Occipital lobe (tissue), 2 donors: ENCODE data around the genes MDC1 and LY6G5B.

GRCh38 chr6:30716959-30717906 is at the start of gene MDC1:
MDC1 (minus strand) TSS chr6:30717281.
- RAMPAGE, long total RNA = no peak

DNA sequence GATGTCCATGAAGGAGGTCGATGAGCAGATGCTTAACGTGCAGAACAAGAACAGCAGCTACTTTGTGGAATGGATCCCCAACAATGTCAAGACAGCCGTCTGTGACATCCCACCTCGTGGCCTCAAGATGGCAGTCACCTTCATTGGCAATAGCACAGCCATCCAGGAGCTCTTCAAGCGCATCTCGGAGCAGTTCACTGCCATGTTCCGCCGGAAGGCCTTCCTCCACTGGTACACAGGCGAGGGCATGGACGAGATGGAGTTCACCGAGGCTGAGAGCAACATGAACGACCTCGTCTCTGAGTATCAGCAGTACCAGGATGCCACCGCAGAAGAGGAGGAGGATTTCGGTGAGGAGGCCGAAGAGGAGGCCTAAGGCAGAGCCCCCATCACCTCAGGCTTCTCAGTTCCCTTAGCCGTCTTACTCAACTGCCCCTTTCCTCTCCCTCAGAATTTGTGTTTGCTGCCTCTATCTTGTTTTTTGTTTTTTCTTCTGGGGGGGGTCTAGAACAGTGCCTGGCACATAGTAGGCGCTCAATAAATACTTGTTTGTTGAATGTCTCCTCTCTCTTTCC is 4.0 kb downstream of the TUBB start:
- RAMPAGE, long total RNA = no peak

DNA sequence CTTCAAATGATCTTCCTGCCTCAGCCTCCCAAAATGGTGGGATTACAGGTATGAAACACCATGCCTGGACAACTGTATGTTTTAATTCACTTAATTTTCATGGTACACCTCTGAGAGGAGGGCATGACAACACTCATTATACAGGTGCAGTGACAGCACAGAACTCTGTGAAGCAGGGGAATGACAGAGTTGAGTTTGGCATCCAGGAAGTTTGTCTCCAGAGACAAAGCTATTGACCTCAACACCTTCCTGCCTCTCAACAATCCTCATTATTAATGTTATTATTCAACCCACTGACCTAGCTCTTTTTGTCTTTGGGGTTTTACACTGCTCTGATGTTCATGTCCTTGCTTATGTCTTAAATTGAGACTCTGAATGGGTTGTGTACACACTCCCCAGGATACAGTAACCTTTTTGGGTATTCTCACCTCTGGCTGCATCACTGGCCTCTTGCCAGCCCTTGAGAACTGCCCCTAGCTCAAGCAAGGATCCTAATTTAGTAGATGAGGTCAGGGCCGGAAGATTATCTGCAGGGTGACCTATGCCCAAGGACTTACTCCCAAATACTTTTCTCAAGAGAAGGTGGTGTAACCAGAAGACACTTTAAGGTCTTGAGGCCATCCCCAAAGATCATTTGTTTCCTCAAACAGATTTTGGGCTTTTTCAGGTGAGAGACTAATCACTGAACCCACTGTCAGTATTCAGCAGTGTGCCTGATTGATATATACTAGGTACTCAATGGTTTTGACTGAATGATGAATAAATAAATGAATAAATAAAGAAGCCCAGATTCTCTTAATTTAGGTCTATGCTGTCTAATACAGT is 13.1 kb upstream of the IER3 start:
- RAMPAGE, long total RNA = no peak

DNA sequence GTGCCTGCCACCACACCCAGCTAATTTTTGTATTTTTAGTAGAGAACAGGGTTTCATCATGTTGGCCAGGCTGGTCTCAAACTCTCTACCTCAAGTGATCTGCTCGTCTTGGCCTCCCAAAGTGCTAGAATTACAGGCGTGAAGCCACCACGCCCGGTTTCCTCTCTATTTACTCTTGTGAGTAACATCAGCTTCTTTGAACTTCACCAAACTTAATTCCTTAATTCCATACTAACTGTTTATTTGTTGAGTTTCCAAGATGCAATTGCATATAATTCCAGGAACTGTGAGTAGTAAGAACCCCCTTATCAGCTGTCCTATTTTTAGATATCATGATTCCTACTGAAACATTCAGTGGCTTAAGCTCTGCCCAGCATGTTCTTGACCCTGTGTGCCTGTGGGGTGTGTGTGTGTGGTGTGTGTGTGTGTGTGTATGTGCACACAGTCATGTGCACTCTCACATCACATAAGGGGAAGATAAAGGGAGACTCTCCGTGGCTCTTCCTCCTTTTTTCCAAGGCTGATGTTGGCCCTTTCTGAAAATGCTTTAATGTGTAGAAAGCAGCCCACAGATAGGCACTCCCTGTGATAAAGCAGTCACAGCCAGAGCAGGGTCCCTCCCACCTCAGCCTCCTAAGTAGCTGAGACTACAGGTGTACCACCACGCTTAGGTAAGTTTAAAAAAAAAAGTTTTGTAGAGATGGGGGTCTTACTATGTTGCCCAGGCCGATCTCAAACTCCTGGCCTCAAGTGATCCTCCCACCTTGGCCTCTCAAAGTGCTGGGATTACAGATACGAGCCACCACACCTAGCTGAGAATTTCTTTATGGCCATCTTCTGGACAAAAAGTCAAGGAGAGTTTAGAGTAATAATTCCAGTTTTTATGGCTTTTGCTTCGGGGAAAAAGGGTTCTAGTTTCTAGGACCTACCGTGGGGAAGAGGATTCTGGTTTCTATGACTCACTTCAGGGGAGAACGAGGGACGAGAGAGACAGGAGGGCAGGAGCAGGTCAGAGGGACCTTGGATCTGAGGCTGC is 69.0 kb upstream of the IER3 start:
- RAMPAGE, long total RNA = no peak

GRCh38 chr6:30826886-30827589 is 57.3 kb upstream of the DDR1 start:
- RAMPAGE, long total RNA = no peak

DNA sequence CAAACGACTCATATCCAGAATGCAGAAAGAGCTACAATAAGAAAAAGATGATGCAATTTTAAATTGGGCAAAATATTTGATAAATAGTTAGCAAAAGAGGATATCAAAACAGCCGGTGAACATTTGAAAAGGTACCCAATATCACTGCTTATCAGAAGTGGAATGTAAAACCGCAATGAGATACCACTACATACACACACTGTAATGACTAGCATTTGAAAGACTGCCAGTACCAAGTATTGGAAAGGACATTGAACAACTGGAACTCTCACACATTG is 25.7 kb downstream of the MUC22 start:
- RAMPAGE, long total RNA = no peak

DNA sequence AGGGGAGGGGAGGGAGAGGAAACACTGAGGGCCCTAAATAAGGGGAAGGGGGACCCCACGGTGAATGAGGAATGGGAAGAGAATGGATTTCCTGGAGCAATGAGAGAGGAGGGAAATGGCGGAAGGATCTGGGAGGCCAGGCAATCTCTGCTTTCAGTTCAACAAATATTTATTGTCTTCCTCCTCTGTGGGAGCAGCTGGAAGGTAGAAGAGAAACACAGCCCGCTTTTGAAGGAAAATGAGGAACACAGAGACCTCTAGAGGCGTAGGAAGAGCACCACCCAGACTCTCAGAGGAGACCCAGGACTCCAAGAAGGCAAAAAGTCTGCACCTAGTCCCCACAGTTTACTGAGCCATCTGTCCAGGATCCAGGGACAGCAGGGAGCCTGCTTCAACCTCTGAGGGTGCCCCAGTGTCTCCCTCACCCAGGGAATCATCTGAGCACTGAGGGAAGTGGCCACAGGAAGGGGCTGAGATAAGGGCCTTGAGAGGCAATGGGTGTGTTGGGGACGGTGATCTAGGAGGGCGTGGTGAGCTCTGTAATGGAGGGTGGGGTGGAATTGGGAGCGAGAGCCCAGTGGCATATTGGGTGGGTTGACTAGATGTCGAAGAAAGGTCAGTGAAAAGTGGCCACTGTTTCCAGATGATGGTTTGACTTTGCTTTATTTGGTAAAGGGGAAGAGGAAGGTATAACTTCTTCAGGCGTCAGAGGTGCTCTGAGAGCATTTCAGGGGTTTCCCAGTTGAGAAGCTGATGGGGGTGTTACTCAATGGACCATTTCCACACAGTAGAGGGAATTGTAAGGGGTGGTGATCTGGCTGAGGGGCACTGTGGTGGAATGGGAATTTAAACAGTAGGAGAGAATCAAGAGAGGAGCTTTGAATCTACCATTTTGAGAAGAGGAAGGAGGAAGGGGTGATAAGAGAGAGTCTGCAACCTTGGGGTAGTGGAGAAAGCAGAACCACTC is 622 bp downstream of the PSORS1C1 start:
- RAMPAGE, long total RNA = no peak

DNA sequence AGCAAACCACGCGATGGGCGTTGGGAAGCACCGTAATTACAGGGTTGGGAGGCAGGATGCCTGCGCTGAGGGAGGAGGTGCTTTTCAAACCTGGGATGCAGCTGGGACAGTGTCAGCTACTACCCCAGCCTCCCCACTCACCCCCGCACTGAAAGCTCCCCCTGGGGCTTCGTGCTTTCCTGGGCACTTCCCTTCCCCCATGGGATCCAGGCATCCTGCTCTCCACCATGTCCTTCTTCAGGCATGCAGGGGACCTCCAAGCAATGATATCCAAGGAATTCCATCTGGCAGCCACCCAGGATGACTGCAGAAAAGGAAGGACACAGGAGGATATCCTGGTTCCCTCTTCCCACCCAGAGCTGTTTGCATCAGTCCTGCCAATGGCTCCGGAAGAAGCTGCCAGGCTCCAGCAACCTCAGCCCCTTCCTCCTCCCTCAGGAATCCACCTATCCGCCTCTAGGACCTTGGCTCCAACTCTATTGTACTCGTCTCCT is 581 bp upstream of the PSORS1C2 start:
- RAMPAGE, long total RNA = no peak

DNA sequence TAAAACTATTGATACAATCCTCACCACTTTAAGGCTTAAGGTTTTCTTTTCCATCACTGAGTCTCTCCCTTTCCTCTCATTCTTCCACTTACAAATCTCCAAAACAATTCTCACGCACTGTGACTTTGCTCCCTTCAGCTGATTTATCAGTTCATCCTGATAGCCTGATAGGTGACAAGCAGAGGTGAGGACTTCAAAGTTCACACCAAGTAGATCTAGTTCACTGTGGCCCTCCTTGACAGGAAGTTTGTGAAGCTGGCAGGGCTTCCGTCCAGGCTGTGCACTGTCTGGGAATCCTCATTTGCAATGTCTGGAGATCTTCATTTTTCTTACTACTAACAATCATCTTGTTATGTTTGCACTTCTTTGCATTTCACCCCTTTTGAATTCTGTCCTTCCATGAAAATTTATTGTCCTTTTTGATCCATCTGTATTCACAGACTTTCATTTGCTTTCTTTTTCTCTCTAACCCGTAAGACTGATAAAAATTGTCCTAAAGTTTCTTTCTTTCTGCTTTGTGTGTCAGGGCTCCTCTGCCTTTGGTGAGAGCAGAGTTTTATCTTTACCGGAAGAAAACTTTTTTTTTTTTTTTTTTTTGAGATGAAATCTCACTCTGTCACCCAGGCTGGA is 35.3 kb upstream of the POU5F1 start:
- RAMPAGE, long total RNA = no peak

DNA sequence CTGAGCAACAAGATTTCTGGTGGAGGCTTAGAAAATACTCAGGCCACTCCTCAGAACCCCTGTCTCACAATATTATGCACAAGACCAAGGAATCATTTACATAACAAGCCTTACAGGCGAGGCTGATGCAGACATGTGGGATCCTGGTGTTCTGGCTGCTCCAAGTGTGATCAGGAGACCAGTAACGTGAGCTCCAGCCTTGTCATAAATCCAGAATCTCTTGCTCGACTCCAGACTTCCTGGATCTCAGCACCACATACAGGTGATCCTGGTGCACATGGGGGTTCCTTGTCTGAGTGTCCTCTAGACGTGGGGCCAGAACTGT is 5.3 kb downstream of the HLA-C start:
- RAMPAGE, long total RNA = no peak

DNA sequence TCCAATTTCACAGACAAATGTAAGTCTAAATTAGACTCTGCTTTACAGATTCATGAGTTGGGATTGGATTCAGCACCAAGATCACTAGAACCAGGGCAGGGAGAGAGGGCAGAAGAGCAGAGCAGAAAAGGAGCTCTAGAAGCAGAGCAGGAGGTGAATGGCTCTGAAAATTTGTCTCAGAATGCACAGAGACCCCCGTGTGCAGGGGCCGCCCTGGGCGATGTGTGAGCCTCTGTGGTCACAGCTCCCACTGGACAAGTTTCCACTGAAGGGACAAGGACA is 3.6 kb downstream of the HLA-B start:
- RAMPAGE, long total RNA = no peak

GRCh38 chr6:31356030-31356562 is 883 bp downstream of the HLA-B start:
- RAMPAGE, long total RNA = no peak

- RAMPAGE, long total RNA = no peak
These were observed 9.8 kb upstream of the HLA-B start for GRCh38 chr6:31366550-31367342.

DNA sequence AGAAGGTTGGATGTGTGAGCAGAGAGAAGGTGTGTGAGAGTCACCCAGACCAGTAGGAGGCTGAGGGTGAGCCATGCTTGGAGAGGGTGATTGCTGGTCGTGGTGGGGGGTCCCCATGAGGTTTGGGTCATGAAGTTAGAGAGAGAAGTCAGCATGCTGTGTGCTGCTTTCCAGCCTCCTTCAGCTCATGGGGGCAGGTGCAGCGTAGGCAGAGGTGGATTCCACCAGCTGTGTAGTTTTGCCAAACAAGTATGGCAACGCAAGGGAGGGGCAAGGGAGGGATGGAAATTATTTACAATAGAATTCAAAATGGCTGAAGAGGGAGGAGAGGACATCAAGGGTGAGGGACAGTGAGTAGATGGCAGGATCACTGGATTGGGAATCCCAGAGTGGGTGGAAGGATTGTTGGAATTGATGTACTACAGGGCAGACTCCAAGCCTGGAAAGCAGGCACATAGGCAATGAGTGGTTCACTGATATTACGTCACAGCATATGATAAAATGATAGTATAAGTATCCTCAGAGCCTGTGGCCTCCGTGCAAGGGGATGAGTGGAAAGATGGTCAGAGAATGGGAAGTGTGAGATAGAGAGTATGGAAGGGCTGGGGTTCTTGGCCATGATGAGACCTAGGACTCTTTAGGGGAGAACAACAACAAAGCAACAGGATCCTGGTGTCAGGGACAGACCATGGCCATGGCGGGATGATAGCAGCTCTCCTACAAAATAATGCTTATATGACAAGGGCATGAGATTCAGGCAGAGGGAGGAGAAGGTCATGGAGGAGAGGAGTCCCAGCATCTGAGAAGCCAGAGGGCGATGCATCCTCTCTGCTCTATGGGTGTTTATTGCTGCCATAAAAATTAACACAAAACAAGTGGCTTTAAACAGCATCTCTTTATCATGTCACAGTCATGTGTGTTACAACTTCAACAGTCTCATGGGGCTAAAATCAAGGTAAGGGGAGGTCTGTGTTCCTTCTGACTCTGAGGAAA is 27.8 kb upstream of the MICB start:
- RAMPAGE, long total RNA = no peak

DNA sequence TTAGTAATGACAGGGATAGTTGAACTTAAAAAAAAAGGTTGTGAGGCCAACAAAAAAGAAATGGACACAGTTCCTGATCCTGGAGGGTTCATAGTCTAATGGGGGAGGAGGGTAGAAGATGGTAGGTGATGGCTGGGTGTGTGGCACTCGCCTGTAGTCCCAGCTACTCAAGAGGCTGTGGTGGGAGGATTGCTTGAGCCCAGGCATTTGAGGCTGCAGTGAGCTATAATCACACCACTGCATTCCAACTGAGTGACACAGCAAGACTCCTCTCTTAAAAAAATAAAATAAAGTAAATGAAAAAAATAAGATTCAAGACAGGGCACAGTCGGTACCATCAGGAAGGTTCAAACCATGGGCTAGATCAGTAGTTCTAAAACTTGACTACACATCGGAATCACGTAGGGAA is 2.3 kb upstream of the MICB start:
- RAMPAGE, long total RNA = no peak

- RAMPAGE, long total RNA = no peak
These were observed 487 bp downstream of the ATP6V1G2 start for GRCh38 chr6:31545752-31546489.

DNA sequence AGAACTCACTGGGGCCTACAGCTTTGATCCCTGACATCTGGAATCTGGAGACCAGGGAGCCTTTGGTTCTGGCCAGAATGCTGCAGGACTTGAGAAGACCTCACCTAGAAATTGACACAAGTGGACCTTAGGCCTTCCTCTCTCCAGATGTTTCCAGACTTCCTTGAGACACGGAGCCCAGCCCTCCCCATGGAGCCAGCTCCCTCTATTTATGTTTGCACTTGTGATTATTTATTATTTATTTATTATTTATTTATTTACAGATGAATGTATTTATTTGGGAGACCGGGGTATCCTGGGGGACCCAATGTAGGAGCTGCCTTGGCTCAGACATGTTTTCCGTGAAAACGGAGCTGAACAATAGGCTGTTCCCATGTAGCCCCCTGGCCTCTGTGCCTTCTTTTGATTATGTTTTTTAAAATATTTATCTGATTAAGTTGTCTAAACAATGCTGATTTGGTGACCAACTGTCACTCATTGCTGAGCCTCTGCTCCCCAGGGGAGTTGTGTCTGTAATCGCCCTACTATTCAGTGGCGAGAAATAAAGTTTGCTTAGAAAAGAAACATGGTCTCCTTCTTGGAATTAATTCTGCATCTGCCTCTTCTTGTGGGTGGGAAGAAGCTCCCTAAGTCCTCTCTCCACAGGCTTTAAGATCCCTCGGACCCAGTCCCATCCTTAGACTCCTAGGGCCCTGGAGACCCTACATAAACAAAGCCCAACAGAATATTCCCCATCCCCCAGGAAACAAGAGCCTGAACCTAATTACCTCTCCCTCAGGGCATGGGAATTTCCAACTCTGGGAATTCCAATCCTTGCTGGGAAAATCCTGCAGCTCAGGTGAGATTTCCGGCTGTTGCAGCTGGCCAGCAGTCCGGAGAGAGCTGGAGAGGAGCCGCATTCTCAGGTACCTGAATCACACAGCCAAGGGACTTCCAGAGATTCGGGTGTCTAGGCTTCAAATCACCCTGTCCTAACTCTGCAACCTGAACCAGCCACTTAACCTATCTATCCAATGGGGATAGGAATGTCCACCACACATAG is 2.7 kb downstream of the TNF start:
- RAMPAGE, long total RNA = no peak

GRCh38 chr6:31585432-31585919 is 601 bp upstream of the LST1 start:
- RAMPAGE, long total RNA = no peak

GRCh38 chr6:31665044-31665993 is 522 bp upstream of the GPANK1 start:
- RAMPAGE, long total RNA = start-site peak on the minus strand at chr6:31665810-31665900, 69 and 38 reads in 2 replicates

DNA sequence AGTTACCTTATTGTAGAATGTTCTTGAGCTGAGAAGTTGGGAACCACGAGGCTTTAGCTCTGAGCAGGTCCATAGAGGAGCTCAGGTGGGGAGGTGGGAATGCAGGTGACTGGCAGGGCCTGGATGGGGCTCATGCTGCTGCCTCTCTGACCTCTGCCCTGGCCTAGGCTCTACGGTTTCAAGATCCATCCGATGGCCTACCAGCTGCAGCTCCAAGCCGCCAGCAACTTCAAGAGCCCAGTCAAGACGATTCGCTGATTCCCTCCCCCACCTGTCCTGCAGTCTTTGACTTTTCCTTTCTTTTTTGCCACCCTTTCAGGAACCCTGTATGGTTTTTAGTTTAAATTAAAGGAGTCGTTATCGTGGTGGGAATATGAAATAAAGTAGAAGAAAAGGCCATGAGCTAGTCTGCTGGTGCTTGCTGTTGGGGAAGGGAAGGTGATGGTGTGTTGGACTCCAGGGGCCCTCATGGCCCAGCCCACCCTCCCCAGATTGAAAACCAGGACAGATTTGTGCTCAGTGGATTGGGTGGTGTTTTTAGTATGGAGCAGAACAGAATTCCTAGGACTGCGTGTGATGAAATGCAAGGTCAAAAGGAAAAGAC is at the start of gene LY6G5B:
LY6G5B (plus strand) TSS at position 308 of the 604 bp plus-strand sequence.
- RAMPAGE, long total RNA = no peak